Occipital lobe (tissue), 2 donors: Measurements from ENCODE around the gene HELT.

DNA sequence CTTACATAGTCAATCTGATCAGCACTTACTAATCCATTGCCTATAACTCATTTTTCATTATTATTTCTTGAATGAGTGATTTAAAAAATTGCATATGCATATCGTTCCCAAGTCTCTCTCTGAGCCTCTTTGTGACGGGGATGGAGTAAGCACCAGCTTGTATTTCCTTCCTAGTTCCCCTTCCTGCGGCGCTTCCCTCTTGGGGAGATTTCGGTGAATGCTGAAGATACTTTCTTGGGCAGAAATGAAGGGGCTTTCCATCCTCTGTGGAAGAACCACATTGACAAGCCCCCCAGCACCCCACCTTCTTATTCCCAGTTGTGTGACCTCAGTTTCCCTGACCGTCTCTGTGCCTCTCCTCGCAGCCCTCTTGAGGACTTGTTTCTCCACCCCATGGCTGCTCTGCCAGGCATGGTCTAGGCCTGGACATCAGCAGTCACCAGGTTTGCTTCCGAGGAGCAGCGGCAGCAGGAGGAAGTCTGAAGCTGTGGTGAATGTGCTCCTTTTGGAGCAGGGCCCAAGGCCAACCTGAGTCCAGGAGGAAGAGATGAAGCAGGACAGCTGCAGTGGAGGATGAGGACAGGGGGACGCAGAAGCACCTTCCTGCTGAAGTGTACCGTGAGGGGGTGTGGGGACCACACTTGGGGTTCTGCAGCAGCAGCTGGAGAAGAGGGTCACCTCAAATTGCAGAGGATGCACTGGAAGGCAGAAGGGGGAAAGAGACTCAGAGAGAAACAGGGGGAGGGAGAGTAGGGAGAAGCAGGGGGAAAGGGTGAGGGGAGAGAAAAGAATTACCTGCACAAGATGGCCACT lies 124.8 kb downstream of the IRF2 start:
- RAMPAGE, long total RNA: no peak

DNA sequence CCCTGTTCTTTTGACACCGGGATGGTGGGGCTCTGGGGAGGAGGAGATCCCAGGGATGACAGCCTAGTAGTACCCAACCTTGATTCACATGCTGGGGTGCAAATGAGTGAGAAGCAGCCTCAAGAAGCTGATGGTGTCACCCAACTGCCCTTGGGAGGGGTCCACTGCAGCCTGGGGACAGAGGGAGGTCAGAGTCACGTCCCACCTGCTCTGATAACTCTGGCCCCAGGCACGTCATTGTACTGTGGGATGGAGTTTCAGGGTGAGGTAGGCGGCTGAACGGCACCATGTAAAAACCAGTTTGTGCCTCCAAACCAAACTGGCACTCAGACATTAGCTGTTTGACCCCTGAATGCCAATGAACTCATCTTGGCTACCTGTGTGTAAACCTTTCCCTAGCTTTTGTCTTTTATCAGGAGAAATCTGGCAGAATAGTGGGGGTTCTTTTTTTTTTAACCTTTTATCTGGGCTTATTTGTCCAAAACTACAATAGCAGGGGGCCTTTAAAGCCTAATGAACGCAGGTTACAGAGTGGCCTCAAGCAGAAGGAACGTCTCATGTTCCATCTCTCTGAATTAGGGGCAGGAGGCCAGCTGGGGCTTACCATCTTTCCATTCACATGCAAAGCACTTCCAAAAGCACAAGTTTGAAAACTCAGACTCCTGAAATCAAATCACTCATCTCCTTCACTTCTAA lies 89.4 kb downstream of the IRF2 start:
- RAMPAGE, long total RNA: no peak

GRCh38 chr4:184395402-184396195 lies 78.8 kb downstream of the IRF2 start:
- RAMPAGE, long total RNA: no peak

- RAMPAGE, long total RNA: no peak
Observed at GRCh38 chr4:184420797-184421627, 53.3 kb downstream of the IRF2 start.

DNA sequence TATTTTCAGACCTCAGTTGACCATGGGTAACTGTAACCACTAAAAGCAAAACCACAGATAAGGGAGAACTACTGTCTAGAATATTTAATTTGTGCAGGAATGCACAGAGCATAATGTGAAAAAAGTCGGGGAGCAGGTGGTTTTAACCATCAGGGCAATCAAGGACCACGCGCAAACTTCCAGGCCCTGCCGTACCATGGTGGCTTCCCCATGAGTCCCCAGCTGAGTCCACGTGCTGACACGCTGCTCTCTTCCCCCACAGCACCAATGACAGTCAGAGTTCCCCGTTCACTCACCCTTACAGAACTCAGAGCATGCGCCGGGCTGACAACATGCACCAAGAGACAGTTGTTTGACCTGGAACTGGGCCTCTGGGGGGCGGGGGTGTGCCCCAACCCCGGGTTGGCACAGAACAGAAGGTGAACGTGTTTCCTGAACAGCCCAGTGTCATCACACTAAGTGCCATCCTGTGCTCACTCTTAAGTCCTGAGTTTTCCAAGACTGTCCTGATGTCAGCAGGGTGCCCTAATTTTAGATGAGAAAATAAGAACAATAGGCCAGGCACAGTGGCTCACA lies 29.4 kb downstream of the IRF2 start:
- RAMPAGE, long total RNA: no peak

GRCh38 chr4:184472263-184472660 lies 2.1 kb downstream of the IRF2 start:
- RAMPAGE, long total RNA: no peak

GRCh38 chr4:184688443-184688839 lies 38.9 kb downstream of the PRIMPOL start:
- RAMPAGE, long total RNA: no peak

DNA sequence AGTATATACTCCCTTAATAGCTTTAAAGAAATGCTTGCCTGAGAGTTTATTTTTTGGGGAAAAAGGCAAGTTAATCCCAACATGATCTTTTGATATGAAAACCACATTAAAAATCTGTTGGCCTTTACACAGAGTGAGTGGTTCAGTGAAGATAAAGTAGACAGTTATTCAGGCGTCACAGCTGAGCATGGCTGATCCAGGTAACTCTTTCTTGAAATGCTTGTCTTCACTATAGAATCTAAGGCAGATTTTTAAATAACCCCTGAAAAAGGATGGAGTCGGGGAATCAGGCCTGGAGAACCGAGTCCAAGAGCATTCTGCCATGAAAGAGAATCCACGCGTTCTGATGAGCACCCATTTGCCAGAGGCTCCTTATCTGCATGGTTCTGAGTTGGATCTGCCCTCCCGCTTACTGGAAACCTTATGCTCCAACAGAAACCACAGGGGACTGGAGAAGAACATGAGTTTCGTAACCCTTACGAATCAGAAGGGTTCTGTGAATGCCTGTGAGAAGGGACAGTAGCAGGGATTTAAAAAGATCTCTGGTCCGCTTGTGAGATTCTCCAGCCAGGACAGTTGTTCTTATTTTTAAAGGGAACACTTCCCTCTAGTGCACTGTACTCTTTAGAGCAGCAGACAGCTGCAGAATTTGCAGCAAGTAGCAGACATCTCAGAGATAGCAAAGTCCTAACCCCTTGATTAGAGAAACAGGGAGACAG lies 22.4 kb upstream of the CENPU start:
- RAMPAGE, long total RNA: no peak

- RAMPAGE, long total RNA: no peak
Observed at GRCh38 chr4:184792899-184794147, 32.4 kb downstream of the ACSL1 start.

DNA sequence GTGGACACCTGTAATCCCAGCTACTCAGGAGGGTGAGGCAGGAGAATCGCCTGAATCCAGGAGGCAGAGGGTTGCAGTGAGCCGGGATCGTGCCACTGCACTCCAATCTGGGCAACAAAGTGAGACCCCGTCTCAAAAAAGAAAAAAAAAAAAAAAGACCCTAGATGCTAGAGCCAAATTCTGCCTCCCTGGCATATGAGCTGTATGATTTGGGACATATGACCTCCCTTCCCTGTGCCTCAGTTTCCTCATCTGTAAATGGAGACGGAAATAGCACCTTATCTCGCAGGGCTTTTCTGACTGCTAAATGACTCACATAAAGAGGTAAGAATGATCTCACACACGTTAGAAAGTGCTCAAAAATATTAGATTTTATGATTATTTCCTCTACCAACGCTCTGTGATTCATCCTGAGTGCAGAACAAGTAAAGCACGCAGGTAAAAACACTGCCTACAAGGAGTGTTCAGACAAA lies 21.3 kb downstream of the ACSL1 start:
- RAMPAGE, long total RNA: no peak

DNA sequence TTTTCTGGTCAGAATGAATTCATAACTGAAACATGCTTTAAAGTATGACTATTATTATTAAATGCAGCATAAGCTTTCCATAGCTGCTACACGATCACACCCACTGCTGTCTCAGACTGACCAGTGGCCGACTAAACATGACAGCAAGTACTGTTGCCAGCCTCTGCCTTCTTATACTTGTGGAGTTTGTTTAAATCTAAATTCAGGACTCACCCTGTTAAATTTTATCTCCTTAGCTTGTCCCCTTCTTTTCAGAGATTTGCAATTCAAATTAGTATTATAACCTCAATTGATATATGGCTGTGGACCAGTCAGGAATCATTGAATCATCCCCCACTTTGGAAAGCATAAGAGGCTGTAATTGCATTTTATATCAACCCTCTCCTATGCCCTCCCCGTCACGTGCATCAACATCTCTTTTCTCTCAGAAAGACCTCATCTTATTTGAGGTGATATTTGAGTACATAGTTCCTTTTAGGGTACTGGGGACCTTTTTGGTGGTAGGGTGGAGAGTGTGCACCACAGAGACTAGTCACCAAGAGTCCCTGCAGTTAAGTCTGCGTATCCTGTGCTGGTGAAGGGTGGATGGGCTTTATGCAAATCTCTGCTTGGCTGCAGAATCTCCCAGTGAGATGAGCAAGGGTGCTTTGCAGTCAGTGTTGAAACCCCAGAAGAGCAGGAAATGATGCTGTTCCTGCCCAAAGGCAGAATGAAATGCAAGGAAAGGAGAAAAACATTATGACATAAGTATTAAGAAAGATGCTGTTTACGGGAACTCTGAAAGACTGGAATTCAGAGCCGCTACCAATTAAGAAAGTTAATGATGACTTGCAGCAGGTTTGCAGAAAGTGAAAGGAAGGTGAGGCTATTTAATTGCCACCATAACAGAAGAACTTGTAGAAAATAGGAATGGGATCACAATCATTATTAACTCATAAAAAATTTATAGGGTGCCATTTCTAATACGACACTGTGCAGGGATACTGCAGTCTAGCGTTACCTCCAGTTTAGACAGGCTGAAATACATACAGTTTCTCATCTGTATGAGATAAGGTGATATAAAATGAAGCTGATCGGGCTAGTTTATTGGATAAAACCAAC lies 25.3 kb upstream of the ACSL1 start:
- RAMPAGE, long total RNA: no peak

DNA sequence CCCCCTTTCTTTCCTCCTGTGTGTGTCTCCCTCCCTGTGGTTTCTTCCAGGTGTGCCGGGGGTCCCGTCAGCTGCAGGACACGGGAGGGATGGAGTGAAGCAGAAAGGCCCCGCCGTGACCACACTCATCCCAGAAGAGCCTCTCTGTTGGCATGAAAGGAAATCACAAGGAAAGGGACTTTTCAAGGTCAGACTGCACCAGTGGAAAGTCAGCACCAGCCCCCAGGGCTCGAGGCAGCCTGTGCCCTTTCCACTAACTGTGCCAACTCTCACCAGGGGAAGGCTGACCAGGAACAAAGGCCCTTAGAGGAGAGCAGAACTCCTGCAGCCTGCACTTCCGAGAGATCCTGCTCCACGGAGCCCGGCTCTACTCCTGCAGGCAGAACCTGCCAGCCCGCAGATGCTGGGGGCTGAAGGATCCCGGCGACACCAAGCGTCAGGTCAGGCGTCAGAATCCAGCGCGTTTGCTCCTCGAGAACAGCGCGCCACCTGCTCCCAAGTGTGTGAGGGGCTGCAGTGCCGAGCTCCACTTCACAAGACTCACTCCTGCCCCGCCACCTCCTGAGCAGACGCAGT lies 13.8 kb upstream of the HELT start:
- RAMPAGE, long total RNA: no peak

DNA sequence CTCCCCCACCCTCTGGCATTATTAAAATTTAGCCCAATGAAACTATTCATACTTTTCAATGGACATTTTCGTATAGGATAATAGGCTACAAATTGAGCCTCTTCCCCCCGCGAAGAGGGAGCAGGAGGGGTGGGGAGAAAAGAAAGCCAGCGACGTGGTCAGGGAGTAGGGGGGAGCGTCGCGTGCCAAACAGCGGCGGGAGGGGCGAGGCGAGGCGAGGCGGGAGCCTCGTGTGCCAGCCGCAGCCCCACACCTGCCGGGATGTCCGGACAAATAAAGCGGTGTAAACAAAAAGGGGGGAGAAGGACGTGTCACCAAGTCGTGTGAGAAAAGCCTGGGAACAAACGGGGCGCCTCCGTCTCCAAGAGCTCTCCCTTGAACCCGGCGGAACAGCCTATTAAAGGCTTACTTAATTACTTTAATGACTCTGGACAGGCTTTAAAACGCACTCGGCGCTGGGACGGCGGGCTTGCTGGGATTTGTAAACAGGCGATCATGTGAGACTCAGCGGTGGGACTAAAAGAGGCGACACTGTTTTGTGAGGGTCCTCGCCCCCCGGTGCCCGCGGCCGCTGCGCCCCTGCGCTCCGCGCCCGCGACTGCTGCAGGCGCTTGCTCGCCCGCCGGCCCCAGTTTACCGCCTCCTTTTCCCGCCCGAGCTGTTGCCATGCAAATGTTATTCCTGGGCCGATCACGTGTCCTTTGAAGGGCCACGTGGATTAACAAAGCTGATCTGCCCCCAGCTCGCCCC lies at the start of gene HELT:
TSS of gene HELT (plus strand) at position 572 of the 750 bp plus-strand sequence.
- RAMPAGE, long total RNA: no peak

- RAMPAGE, long total RNA: no peak
Observed at GRCh38 chr4:185394453-185395578, 908 bp downstream of the LRP2BP start.

- RAMPAGE, long total RNA: no peak
Observed at GRCh38 chr4:185654813-185655594, 119.7 kb upstream of the PDLIM3 start.

DNA sequence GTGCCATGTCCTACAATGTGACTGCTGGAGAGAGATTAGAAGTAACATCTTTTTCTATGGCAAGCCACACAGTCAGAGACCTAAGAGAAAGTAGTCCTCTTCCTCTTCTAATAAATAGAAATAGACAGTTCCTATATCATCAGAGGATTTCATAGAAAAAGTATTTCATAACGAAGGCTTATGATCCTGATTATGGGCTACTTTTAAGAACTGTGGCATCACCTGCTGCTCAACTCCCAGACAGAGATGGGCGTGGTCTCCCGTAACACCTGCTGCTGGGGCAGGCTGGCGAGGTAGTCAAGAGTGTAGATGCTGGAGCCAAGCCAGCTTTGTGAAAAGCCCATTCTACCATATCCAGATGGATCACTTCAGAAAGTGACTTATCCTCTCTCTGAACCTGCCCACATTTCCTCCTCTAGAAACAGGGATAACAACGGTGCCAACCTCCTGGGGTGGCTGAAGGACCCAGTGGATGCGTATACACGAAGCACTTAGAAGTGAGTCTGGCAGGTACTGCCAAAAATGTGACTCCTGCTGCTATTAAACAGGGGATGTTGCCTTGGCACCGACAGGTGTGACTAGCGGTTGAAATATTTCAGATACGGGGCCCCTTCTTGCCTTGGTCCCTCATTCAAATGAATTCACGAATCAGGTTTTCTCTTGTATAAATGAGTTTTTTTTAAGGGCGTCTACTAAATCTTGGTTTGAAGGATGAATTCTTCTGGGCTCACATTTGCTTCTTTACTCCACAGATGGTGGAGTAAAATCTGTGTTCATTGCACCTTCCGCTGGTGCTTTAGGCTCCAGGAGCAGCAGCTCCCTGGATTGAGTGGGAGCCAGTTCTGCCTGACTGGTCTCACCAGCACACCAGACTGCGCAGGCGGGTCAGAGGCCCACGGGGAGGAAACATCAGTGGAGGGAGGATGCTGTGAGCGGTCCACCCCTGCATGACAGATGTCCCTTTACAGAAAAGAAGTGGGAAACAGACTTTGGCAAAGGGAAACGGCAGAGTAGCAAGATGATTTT lies 95.8 kb downstream of the SORBS2 start:
- RAMPAGE, long total RNA: no peak

- RAMPAGE, long total RNA: no peak
Observed at GRCh38 chr4:185774340-185774705, 37.7 kb downstream of the SORBS2 start.

GRCh38 chr4:185809029-185810389 lies 2.5 kb downstream of the SORBS2 start:
- RAMPAGE, long total RNA: no peak

- RAMPAGE, long total RNA: no peak
Observed at GRCh38 chr4:185812840-185813576, 1.0 kb upstream of the SORBS2 start.

- RAMPAGE, long total RNA: no peak
Observed at GRCh38 chr4:185825717-185826277, 13.8 kb upstream of the SORBS2 start.